ENCODE data around the genes MTMR6 and NUP58.

- PRO-cap, result no peak
- RAMPAGE, long total RNA, 3 experiments, result no peak in any of the 3 experiments
These were observed 29.7 kb downstream of the SPATA13 start for GRCh38 chr13:24190152-24190739.

GRCh38 chr13:24193167-24193563 is 32.6 kb downstream of the SPATA13 start:
- PRO-cap, result no peak
- RAMPAGE, long total RNA, 3 experiments, result no peak in any of the 3 experiments

- PRO-cap, result no peak
- RAMPAGE, long total RNA, 3 experiments, result no peak in any of the 3 experiments
These were observed 69.5 kb downstream of the SPATA13 start for GRCh38 chr13:24230080-24230426.

DNA sequence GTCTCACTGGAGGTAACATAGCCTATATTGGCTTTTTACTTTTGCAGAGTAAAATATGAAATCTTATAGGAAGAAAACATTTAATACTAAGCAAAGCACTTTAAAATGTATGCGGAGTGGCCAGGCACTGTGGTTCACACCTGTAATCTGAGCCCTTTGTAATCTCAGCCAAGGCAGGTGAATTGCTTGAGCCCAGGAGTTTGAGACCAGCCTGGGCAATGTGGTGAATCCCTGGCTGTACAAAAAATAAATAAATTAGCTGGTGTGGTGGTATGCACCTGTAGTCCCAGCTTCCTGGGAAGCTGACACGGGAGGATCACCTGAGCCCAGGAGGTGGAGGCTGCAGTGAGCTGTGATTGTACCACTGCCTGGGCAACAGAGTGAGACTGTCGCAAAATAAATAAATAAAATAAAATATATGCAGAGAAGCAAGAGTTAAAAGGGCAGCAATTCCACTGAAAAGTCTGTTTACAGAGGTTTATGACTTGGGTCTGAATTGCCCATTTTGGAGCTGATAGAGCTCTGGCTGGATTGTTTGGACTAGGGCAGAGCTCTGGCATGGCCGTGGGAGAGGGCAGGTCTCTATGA is 64.8 kb upstream of the C1QTNF9 start:
- PRO-cap, result no peak
- RAMPAGE, long total RNA, 3 experiments, result no peak in any of the 3 experiments

DNA sequence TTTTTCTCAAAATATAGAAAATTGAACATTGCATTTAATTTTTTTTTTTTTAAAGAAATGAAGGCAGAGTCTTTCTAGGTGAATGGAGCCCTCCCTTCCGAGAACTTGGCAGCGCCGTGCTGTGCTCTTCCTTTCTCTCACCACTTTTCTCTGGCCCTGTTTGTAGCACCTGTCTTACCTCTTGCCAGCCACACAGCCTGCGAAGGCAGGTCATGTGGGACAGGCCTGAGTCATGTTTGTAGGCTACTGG is 52.9 kb upstream of the C1QTNF9 start:
- PRO-cap, result no peak
- RAMPAGE, long total RNA, 3 experiments, result no peak in any of the 3 experiments

DNA sequence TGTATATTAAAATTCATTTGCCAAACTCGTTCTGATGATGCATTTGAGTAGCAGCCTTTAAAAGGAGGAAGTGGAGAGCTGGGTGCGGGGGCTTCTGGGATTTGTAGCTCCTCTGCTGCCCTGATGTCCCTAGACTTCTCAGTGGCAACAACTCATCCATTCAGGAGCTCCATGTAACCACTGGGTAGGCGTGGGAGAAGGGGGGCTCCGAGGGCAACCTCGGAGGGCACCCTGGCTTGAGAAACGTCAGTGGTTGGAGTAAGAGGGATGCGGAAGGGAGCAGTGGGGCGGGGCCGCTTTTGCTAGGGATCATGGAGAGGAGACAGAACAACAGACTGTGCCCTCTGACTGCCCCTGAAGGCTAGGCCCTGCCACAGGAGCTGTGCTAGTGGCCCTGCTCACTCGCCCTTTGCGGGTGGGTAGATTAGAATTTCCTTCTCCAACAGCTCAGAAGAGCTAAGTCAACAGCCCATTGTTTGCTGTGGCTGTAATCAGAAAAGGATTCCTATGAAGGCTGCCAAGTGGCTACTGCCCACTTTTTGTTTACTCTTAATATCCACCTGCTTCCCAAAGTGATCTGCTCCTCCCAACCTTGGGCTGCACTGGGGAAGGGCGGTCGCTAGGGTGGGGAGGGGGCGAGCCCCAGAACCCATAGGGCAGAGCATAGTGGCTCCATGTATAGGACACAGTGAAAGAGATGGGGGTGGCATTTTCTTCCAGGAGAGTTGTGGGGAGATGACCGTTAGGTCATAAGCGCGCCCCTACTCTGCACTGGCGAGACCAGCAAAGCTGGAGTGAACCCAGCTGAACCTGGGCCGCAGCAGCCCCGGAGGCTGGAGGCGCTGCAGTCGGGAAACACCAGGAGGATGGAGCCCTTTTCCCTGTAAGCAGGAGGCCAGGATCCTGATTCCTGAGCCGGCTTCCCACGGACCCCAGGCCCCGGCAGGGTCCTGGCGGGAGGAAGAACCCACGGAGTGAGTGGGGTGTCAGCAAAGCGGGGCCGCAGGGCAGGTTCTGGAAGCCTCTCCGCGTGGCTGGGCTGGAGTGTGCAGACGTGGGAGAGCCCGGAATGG is 2.0 kb upstream of the C1QTNF9 start:
- PRO-cap, result no peak
- RAMPAGE, long total RNA, 3 experiments, result no peak in any of the 3 experiments

DNA sequence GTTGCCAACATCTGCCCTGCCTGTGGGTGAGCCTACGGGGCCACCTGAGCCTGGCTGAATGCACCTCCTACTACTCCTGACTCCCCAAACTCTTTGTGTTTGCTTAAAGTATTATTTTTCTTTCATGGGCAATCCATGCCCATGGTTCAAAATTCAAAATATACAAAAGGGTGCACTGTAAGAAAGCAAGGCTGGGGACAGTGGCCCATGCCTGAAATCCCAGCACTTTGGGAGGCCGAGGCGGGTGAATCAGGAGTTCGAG is 72.7 kb downstream of the PARP4 start:
- PRO-cap, result no peak
- RAMPAGE, long total RNA, 3 experiments, result no peak in any of the 3 experiments

- PRO-cap, result no peak
- RAMPAGE, long total RNA, 3 experiments, result no peak in any of the 3 experiments
These were observed 47.3 kb upstream of the PARP4 start for GRCh38 chr13:24559881-24560364.

GRCh38 chr13:24968033-24968622 is 45.5 kb upstream of the CENPJ start:
- PRO-cap, result no peak
- RAMPAGE, long total RNA, 3 experiments, result no peak in any of the 3 experiments

DNA sequence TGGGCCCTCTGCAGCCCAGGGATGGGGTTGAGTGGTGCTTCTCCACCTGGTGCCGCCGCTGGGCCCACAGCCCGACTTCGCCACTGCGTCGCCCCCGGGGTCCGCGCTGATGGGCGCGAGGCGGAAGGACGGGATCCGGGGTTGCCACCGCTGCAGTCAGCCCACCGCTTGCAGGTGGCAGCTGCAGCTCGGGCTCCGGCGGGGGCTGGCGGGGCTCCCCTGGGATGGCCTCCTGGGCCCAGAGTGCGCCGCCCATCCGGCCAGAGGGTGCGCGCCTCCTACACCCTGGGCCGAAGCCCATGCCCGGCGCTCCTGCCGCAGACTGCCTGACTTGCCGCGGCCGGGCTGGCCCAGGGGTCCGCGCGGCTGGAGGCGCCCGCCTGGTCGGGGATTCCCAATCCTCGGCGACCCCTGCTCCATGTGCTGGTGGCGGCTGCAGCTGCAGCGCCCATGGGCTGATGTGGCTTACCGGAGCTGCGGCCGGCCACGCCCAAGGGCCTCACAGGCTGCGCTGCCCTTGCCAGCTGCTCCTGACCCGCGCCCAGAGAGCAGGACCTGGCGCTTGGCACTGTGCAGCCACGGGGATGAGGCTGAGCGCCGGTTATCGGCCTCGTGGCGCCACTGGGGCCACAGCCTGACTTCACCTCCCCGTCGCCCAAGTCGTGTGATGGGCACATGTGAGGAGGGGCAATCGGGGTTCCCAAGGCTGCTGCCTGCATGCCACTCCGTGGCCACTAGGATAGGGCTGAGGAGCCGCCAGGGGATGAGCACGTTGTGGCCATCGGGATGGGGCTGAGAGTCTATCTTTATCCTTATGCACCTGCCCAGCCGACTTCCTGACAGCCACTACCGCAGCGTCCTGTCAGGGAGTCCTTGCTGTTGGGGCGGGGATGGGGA is 77.4 kb upstream of the PABPC3 start:
- PRO-cap, result no peak
- RAMPAGE, long total RNA, 3 experiments, result no peak in any of the 3 experiments

GRCh38 chr13:25287164-25287727 is at the start of gene MTMR6:
TSS of gene MTMR6 (minus strand) at chr13:25287488.
- PRO-cap, result bidirectional peak, plus-strand start at chr13:25287597, minus-strand start at chr13:25287401
- RAMPAGE, long total RNA, 3 experiments, result start-site peak on the minus strand in 3 of 3 experiments, at chr13:25287268-25287512 at its widest, 200 to 994 reads per replicate

GRCh38 chr13:25301209-25302530 is at the start of gene NUP58:
TSS of gene NUP58 (plus strand) at chr13:25301625.
- PRO-cap, result bidirectional peak, plus-strand start at chr13:25301665, minus-strand start at chr13:25301492
- RAMPAGE, long total RNA, 3 experiments, result start-site peak on the plus strand in 3 of 3 experiments, at chr13:25301582-25301665 at its widest, 278 to 621 reads per replicate

- PRO-cap, result no peak
- RAMPAGE, long total RNA, 3 experiments, result no peak in any of the 3 experiments
These were observed 39.6 kb downstream of the SHISA2 start for GRCh38 chr13:26012025-26012868.

DNA sequence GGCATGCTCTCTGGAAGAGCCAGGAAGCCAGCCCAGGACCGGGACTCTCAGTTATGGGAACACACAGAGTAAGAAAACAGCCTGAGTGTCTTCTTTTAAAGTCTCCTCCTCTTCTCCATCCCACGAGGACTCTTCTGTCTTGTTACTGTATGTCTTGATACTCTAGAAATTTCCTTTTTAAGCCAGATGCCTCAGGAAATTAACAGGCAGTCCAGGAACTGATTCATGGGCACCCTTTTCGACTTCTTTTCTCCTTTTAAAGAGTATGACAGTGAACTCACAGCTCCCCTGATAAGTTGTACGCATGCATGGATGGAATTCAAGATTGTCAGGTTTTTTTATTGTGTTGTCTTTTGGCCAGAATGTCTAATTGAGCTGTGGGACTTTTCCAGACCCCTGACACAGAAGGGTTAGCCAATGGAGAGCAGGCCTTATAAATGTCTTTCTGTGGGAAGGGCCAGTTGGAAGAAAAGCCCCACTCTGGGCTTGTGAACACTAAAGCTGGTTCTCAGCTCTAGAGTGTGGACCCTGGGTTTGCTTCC is 33.5 kb downstream of the SHISA2 start:
- PRO-cap, result no peak
- RAMPAGE, long total RNA, 3 experiments, result no peak in any of the 3 experiments

- PRO-cap, result no peak
- RAMPAGE, long total RNA, 3 experiments, result no peak in any of the 3 experiments
These were observed 26.6 kb downstream of the SHISA2 start for GRCh38 chr13:26025257-26025614.

DNA sequence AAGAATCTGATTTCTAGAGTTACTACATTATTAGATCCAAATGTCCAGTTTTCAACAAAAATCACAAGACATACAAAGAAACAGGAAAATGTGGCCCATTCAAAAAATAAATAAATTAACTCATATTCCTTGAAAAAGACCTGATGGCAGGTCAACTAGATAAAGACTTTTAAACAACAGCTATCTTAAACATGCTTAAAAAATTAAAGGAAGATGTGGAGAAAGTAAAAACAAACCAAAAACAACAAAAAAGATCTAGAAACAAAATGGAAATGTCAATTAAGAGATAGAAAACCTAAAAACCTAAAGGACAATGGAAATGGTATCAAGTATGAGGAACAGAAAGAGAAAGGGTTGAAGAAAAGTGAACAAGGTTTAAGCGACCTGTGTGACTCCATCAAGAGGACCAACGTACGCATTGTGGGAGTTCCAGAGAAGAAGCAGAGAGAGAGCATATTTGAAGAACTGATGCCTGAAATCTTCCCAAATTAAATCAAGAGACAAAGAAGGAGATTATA is 62.9 kb downstream of the CDK8 start:
- PRO-cap, result no peak
- RAMPAGE, long total RNA, 3 experiments, result no peak in any of the 3 experiments

DNA sequence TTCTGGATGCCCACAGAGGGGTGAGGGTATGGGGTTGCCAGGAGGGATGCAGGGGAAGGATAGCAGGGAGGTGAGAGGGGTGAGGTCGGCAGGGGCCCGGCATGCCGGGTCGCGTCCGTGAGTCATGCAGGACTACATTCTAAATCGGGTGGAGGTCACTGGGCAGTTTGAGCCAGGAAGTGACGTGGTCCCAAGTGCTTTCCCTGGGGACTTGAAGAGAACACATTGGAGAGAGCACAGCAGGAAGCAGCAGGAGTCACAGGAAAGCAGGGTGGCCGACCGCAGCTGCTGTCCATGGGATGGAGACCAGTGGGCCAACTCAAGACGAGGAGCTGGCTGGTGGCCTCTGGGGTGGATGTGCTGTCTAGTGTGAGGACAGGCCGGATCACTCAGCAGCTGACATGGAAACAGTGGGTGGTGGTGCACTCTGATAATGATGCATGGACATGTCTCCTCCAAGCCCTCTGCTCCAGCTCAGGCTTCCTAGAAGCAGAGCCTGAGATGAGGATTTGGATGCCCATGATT is 91.9 kb upstream of the WASF3 start:
- PRO-cap, result unidirectional peak, plus-strand start at position 258 of the sequence
- RAMPAGE, long total RNA, 3 experiments, result no peak in any of the 3 experiments

DNA sequence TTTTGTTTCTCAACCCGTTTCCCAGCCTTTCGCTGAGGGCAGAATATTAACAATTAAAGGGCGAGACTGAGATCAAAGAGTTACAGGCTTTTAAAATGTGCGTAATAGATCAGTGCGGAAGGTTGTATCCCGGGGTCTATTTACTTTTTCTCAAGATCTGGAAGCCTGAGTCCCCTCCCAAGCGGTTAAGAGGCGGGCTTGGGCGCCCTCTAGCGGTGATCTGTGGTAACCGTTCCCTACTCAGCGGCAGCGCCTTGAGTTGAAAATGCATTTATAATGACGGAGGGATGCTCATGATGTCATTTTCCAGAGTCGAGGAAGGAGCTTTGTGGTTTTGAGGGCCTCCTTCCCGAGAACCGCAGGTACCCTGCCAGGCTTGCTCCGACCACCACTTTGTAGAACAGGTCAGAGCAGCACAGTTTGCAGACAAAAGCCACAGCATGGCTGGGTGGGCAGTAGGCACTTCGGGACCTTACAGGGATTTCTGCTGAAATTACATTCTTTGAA is 169.7 kb upstream of the GPR12 start:
- PRO-cap, result no peak
- RAMPAGE, long total RNA, 3 experiments, result no peak in any of the 3 experiments

DNA sequence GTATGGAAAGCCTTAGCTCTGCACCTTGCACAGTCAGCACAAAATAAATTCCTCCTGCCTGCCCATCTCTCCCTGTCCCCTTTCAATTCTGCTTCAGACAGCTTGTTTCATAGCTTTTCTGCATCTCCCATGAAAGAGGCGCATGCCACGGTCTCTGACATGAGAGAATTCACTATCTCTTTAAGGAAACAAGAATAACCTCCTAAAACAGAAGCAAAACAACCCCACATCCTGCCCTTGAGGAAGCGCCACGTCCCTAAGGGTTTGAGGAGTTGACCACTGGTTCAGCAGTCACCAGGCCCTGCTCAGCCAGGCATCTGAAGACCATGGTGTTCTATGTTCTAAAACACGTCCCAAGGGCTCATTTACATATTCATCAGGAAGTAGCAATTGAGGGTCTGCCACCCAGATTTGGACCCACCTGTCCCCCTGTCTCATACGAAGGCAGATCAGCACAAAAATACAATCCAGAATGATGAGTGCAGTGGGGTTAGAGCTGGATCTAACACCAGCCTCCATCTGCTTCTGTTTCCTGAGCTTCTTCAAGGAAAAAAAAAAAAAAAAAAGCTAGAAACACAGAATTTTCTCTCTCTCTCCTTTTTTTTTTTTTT is 174.2 kb downstream of the USP12 start:
- PRO-cap, result no peak
- RAMPAGE, long total RNA, 3 experiments, result no peak in any of the 3 experiments

- PRO-cap, result no peak
- RAMPAGE, long total RNA, 3 experiments, result no peak in any of the 3 experiments
These were observed 173.3 kb downstream of the USP12 start for GRCh38 chr13:26998153-26998840.

All from gastrocnemius medialis (tissue), 3 donors.